Subcutaneous preadipocyte (primary cell): ENCODE measurements around a stretch of chr14.

DNA sequence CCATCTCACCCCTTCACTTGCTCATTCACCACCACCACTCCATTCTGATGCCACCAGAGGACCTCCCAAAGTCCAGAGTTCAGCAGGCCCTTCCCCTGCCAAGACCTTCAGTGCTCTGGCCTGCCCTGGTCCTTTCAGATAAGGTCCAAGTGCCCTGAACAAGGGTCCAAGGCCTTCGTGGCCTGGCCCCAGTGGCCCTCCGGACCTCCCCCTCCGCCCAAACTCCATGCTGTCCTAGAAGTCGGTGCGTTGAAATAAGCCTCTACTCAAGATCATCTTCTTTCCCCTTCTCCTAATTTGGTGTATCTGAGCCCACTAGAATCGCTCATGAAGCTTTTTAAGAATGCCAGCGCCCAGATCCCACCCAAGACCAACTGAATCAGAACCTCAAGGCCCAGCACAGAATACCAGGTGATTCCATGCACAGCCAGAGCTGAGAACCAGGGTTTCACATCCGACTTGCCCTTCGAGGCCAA, 255.0 kb downstream of the BCL11B start:
- CAGE, long polyA plus RNA = no peak

- CAGE, long polyA plus RNA = no peak
Observed at GRCh38 chr14:99240995-99241693, 30.9 kb downstream of the BCL11B start.

DNA sequence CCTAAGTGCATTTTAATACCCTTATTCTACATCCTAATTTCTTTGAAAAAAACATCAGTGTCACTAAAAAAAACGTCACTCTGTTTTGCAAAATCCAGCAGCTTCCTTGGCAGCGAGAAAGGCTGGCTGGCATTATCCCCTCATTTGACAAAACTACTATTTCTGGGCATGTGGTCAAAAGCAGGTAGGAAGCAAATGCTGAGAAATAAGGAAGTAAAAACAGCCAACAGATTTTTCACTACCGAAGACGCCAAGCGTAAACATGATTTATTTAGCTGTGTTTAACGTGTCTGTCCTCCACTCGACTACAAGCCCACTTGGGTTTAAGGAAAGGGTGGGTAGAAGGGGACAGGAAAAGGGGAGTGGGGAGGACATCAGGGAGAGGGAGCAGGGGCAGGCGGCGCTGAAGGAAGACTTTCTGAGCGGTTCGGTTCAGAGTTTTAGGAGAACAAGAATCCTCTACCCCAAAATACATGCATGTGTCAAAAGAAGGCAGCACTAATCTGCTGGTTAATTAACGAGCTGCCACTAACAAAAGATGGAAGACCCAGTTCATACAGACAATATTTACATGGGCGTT, 30.2 kb downstream of the BCL11B start:
- CAGE, long polyA plus RNA = no peak

DNA sequence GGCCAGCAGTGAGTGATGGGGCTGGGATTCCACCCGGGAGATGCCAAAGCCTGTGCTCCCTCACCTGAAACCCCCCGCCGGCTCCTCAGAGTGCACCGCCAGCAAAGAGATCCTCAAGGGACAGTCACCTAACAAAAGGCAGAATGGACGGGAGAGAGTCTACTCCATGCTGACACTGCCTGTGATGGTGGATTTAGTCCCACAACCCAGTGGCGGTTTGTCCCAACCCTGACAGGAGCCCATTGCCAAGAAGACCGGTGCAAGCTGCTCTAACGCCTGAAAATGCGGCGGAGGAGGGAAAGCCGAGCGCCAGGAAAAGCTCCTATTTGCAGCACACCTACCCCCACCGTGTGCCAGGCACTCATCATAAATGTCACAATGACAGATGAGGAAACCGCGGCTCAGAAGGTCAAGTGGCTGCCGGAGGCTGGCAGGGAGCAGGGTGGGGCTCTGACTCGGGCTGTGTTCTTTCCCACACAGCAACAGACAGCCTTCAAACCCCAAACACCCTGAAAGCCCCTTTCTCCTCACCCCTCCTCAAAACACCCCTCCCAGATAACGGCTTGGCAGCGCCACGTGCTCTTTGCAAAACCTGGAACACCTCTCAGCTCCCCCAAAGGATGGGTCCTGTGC, 18.7 kb downstream of the BCL11B start:
- CAGE, long polyA plus RNA = no peak

DNA sequence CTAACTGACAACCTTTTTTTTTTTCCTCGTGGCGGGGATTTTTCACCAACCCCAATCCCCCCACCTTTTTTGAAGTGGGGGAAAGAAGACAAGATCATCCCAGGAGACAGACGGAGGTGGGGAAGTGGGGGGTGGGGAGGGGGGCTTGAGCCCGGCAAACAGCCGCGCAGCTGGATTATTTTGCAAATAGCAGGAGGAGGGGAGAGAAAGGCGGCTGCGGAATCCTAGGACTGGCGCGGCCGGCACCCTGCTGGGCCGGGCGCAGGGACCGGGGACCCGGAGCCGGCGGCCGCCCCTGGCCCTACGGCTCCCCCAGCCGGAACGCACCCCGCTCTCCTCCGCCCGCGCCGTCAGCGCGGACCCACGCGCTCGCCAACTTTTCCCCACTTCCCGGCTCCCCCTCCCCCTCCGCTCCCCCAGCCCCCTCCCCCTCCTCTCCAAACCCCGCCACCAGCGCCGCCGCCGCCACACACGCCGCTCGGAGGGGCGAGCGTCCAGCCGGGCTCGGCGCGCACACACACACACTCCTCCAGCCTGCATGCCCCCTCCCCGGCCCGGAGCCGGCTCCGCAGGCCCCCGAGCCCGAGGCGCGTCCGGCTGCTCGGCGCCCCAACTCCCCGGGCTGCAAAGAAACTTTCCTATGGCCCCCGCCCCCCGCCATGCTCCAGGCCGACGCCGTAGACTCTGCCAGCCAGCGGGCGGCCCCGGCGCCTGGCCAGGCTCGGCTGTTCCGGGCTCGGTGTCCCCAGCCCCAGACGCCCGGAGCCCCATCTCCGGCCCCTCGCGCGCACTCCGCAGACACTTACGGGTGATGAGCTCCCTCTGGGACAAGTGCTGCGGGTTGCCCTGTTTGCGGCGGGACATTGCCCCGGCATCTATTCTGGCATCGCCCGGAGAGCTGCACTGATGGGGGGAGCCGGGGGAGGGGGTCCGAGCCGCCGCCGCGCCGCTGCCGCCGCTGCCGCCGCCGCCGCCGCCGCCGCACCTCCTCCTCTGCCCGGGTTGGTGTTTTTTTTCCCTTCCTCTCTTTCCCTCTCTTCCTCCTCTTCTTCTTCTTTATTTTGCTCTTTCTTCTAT, 1.3 kb downstream of the BCL11B start:
- CAGE, long polyA plus RNA = no peak

DNA sequence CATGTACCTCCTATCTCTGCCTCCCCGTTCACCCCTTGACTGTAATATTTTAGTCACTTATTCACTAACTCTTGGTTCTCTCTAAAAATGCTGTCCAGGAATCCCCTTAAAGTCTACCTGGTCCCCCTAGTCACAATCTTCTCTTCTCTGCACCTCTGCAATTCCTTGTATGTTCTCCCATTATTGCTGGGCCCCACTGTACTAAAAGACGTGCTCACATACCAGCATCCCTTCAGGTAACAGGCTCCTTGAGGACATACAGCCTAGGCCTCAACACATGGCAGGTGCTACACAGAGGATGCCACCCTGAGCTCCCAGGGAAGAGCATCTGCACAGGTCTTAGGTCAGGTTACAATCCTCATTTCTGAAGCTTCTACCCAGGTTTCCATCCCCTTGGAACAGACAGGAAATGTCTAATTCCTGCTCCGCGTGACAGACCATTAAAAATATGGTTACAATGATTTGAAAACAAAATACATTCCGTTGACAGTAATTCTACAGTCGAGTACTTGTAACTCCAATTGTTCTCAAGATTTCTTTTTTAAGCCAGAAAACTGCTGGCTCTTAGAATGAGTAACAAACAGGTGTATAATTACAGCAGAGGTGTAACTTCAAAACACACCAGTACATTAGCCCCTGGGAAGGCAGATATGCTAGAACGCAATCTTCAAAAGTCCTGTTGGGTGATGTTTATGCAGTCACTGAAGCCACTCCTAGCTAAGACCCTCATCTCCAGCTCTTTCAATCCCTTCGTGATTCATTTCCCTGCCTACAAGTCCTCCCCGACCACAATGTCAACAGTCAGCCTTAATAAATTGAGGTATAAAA, 11.8 kb downstream of the SETD3 start:
- CAGE, long polyA plus RNA = no peak

- CAGE, long polyA plus RNA = no peak
Observed at GRCh38 chr14:99514251-99514949, 33.2 kb downstream of the CCNK start.

DNA sequence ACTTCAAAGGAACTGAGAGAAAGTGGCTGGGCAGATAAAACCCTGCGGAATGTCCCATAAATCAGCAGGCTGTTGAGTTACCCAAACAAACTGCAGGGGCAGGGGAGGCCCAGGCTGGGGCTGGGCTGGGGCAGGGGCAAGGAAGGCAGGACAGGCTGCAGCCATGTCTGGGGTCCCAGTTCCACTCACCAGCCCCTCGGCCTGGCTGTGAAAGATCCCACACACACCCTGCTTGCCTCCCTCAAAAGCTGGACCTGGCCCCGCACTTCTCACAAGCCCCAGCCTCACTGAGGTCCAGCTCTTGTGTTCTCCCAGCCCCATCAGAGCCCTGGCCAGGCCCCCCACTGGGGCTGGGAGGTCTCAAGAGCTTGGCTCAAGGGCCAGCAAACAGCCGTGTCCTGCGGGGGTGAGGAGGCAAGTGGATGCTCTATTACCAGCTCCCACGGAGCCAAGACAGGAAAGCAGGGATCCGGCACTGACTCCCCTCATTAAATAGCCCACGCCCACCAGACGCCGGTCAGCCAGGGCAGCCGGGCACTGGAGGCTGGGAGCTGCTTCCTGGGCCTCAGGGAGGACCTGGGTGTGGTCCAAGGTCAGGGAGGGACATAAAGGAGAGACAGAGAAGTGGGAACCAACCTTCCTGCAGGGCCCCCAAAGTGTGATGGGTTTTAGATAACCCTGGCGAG, 42.0 kb downstream of the CCNK start:
- CAGE, long polyA plus RNA = no peak

GRCh38 chr14:99531246-99531637, 50.0 kb downstream of the CCNK start:
- CAGE, long polyA plus RNA = no peak

GRCh38 chr14:99565803-99566736, 37.9 kb downstream of the CCDC85C start:
- CAGE, long polyA plus RNA = no peak

- CAGE, long polyA plus RNA = no peak
Observed at GRCh38 chr14:99574939-99575564, 29.0 kb downstream of the CCDC85C start.

DNA sequence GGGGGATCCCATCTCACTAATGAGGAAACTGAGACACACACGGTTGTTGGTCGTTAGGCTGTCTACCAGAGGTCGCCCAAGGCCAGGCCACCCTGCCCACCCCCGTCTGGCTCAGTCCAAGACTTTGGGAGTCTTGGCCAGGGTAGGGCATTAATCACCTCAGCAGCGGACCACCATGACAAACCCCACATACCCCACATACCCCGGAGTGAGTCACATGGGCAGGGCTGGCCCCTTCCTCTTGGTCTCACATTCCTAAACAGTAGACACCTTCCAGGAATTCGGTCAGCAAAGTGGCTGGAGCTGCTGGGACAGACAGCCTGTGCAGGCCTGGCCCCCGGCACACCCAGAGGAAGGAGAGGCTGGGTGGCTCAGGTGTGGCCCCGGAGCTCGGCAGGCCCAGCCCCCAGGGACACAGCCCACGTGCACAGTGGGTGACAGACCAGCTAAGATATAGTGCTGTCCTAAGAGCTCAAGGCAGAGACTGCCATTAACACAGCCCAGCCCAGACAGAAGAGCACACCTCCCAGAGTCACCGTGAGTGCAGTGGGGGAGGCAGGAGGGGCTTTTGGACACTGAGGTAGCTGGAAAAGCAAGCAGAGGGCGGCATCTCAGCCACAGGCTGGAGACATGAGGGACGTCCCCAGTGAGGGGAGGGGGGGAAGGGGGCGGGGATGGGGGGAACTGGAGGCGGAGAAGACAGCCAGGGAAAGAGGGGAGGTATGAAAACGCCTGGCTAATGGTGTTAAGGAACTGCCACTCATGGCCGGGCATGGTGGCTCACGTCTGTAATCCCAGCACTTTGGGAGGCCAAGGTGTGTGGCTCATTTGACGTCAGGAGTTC, 24.0 kb downstream of the CCDC85C start:
- CAGE, long polyA plus RNA = no peak

- CAGE, long polyA plus RNA = no peak
Observed at GRCh38 chr14:99601925-99603128, 1.7 kb downstream of the CCDC85C start.

DNA sequence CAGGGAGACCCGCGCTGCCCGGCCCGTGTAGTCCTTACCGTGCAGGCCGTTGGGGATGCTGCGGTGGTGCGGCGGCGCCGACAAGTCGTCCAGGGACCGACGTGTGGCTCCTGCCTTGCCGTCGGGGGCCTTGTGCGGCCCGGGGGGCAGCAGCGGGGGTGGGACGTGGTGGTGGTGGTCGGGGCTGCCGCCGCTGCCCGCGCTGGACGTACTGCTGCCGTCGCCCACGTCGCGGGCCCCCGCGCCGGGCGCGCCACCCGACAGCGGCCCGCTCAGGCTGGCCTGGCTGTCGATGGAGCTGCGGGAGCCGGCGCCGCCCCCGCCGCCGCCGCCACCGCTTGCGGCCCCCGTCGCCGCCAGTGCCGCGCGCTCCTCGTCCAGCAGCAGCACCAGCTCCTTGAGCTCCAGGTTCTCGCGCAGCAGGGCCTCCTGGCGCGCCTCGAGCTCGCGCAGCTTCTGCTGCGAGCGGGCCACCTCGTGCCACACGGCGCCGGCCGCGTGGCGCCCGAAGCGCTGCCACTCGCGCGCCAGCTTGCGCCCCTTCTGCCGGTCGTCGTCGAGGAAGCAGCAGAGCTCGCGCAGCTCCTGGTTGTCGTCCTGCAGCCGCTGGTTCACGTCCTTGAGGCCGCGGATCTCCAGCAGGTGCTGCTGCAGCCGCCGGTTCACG, 745 bp downstream of the CCDC85C start:
- CAGE, long polyA plus RNA = no peak

DNA sequence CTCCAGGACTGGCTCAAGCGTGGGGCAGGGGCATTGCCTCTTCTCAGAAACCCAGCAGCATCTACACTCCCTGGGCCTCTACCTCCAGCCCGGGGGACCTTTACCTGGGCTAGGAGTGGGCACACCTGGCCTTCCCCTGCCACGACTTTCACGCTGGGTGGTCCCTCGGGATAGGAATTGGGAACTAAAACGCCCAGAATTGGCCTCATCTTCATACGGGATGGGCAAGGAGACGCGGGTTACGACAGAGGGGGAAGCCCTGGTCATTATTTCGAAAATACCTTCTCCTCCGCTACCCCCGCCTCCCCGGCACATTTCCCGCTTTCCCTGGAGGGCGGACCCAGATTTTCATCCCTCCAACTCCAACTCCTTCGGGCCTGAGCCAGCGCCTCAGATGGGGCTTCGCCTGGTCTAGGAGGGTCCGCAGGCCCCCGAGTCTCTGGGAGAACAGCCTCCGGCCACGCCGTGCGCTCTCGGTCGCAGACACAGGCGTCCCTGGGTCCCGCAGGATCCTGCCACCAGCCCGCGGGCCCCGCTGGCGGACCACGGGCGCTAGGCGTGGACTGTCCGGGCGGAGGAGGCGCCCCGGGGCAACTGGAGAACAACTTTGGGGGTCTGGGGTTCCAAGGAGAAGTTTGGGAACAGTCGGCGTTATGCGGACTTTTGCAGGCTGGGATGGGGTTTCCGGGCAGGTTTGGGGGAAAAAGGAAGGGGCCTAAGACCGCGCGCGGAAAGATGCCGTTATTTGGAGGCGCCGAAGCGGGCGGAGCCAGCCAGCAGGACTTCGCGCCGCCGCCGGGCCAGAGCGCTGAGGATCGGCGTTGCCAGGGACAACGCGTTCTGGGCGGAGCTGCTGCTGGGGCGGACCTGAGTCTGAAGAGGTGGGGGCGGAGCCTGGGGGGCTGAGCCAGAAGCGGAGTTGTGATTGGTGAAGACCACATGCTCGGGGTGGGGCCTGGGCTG, 642 bp upstream of the CYP46A1 start:
- CAGE, long polyA plus RNA = no peak

DNA sequence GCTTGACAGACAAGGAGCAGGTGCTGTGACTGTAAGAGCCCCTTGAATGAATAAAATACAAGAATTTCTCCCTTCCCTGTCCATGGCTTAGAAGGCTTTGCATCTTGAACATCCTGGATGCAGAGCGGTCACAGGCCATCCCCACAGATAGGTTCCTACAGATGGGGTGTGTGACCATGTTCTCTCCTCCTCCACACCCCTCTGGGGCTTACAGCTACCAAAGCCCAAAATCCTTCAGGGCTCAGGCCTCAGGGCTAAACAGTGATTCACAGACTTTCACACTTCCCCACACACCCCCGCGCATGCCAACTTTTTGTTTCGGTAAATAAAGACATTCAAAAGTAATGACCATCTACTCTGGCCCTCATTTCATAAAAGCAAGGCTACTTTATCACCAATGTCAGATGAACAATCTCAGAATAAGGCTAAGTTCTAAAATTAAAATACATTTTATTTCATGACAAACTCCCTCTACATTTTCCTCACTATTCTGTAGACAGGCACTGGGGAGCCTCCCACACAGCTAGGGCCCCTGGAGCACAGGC, 20.3 kb upstream of the EML1 start:
- CAGE, long polyA plus RNA = no peak

GRCh38 chr14:99792630-99792939, 628 bp upstream of the EML1 start:
- CAGE, long polyA plus RNA = no peak

GRCh38 chr14:99809325-99810330, 16.4 kb downstream of the EML1 start:
- CAGE, long polyA plus RNA = no peak

DNA sequence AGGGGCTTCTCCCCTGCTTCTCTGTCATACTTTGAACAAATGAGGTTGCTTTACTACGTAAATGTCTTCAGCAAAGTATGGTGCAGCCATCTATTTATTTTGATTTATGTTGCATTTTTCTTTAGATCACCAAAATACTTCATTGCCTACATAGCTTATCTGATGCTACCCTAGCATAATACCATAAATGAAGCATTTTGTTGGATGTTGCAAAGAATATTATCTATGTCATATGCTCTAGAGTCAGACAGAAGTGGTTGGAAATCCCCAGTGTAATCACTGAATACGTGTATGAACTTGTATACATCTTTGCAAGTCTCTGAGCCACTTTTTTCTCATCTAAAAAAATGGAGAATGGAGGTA, 18.4 kb downstream of the EVL start:
- CAGE, long polyA plus RNA = no peak

GRCh38 chr14:100097369-100097866, 32.2 kb downstream of the EVL start:
- CAGE, long polyA plus RNA = no peak